Measurements from ENCODE around the genes MUC5AC, TOLLIP, DUSP8, KRTAP5-3 and TNNI2.

- RRBS = 96% methylated on average over 3 of the region's 9 CpGs
CAGE:
- cytosol, long polyA plus RNA = no peak
- long polyA plus RNA = no peak
- nucleus, long polyA plus RNA = no peak
These were observed 18.4 kb downstream of the TSPAN4 start for GRCh38 chr11:861105-861385.

GRCh38 chr11:919037-919707, 6.5 kb upstream of the AP2A2 start:
- RRBS = no CpG with 5 or more reads among the region's 16 CpGs
CAGE:
- cytosol, long polyA plus RNA = no peak
- long polyA plus RNA = no peak
- nucleus, long polyA plus RNA = no peak

DNA sequence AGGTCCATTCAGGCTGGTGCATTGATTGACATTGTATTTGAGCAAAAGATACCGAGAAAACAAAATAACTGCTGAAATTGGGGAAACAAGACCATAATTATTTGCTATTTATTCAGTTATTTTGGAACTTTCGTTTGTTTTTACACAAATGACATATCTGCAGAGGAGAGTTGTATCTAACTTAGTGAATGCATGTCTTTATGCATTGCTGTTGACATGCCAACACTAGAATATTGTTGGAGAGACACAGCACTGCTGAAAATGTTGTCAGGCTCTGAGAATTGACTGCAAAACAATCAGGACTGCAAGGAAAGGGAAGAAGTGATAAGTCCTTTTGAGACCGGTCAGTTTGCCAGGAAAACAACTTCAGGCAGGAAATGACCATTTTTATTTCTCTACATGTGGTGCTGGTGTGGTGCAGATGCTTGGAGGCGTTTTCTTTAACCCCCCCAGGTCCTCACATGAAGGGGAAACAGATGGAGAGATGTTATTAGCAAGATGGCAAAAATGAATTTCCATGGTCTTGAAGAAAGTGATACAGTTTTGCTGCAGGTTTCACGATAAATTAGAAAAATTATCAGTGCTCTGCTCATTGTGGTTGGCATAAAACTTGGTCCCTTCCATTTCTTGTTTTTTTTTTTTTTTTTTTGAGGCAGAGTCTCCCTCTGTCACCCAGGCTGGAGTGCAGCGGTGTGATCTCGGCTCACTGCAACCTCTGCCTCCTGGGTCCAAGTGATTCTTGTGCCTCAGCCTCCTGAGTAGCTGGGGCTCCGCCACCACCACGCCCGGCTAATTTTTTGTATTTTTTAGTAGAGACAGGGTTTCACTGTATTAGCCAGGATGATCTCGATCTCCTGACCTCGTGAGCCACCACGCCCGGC, 5.7 kb downstream of the AP2A2 start:
- RRBS = no CpG with 5 or more reads among the region's 14 CpGs
CAGE:
- cytosol, long polyA plus RNA = no peak
- long polyA plus RNA = no peak
- nucleus, long polyA plus RNA = no peak

- RRBS = no CpG with 5 or more reads among the region's 28 CpGs
CAGE:
- cytosol, long polyA plus RNA = no peak
- long polyA plus RNA = no peak
- nucleus, long polyA plus RNA = no peak
These were observed 44.7 kb downstream of the AP2A2 start for GRCh38 chr11:970258-970867.

GRCh38 chr11:1000052-1000367, 36.5 kb downstream of the MUC6 start:
- RRBS = no CpG with 5 or more reads among the region's 5 CpGs
CAGE:
- cytosol, long polyA plus RNA = no peak
- long polyA plus RNA = no peak
- nucleus, long polyA plus RNA = no peak

DNA sequence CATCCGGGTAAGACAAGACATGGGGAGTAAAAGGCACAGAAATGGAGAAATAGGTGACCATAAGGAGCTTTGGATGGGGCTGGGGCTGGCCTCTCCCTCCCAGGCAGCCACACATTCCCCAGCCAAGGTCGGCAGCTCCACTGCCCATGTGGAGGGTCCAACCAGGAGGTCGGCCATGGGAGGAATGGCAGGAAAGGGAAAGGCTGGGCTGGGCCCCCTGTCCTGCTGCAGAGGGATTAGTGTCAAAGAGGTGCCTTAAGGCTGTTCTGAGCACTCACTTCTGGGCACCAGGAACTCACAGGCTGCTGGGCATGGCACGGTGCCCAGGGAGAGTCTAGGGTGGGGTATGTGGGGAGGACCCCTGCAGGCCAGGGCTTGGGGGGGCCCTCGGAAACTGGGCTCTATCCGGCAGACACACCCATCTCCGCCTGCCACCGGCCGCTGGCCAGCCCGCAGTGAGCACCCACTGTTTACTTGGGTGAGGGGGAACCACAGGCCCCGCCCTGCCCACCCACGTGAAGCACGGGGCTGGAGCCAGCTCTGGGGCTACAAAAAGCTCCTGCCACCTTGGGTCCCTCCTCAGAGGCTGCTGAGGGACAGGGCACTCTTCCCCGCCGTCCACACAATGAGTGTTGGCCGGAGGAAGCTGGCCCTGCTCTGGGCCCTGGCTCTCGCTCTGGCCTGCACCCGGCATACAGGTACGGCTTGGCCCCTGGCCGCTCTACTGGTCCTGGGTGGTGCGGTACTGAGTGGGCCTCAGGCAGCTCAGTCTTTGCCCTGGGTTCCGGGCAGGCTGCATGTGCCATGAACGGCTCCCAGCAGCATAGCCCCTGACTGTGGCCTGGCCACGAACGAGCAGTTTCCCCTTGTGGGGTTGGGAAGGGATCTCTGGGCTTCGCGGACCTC, at the start of gene MUC5AC:
Gene MUC5AC (plus strand): TSS at position 579 of the 906 bp plus-strand sequence.
- RRBS = 85% methylated on average over 6 of the region's 27 CpGs
CAGE:
- cytosol, long polyA plus RNA = no peak
- long polyA plus RNA = no peak
- nucleus, long polyA plus RNA = no peak

DNA sequence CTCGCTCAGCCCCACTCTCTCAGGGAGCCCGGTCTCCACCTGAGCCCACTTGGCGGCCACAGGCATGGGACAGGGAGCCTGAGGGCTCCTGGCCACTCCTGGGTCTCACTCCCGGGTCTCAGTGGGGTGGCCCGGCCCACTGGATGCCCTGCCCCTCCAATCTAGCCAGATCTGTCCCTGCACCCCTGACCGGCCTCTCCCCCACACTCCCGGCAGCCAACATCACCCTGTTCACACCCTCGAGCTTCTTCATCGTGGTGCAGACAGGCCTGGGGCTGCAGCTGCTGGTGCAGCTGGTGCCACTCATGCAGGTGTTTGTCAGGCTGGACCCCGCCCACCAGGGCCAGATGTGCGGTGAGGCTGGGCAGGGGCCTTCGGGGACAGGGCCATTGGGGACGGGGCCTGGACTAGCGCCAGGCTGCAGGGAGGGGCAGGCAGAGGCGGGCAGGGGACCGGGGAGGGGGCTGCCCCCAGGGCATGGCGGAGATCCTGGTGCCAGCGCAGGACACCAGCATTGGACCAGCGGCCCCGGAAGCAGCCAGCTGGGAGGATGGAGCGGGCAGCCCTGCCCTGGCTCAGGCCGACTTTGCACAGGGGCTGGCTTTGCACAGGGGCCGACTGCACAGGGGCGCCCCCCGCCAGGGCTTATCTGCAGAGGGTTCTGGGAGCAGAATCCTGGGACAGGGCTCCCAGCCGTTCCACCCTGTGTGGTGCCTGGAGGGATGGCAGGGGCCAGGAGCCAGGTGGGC, 8.5 kb downstream of the MUC5B start:
- RRBS = 8% methylated on average over 11 of the region's 26 CpGs
CAGE:
- cytosol, long polyA plus RNA = no peak
- long polyA plus RNA = no peak
- nucleus, long polyA plus RNA = no peak

GRCh38 chr11:1237133-1237614, 14.3 kb downstream of the MUC5B start:
- RRBS = 58% methylated on average over 4 of the region's 15 CpGs
CAGE:
- cytosol, long polyA plus RNA = no peak
- long polyA plus RNA = no peak
- nucleus, long polyA plus RNA = no peak

DNA sequence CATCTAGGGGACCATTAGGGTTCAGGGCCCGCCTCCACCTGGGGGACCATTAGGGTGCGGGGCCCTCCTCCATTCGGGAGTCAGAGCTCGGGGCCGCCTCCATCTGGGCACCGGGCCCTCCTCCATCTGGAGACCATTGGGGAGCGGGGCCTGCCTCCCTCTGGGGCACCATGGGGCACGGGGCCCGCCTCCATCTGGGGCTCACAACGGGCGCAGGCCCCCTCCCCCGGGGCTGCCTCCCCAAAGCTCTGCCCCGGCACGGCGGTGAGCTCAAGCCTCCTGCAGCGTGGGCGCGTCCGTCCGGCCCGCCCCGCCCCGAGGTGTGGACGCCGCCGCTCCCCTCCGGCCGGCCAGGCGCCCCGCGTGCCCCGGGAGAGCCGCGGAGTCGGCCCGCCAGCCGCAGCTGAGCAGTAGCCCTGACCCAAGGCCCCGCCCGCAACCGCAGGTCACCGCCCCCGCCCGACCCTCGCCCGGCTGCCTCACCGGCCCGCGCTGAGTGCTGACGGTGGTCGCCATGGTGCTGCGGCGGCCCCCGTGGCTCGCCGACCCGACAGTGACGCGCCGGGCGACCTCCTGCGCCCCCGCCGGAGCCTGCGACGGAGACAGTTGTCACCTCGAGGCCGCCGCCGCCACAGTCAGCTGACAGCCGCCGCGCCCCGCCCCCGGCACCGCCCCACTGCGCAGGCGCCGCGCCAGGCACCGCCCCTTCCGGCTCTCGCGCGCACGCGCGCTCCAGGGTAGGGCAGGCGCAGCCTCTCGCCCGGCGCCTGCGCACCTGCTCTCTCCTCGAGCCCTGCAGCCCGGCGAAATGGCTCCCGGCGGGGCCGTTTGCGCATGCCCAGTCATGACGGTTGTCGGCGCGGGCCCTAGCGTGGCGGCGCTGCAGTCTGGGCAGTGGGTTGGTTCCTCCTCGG, at the start of gene TOLLIP:
Gene TOLLIP (minus strand): TSS at position 650 of the 914 bp plus-strand sequence.
- RRBS = 1% methylated on average over 71 of the region's 107 CpGs
CAGE:
- cytosol, long polyA plus RNA = start-site peak on the minus strand centred at position 639 of the sequence, 51 bp wide, 266 and 340 reads in 2 replicates
- long polyA plus RNA = no peak
- nucleus, long polyA plus RNA = no peak

GRCh38 chr11:1458702-1459676, 27.6 kb downstream of the MOB2 start:
- RRBS = 71% methylated on average over 3 of the region's 26 CpGs
CAGE:
- cytosol, long polyA plus RNA = no peak
- long polyA plus RNA = no peak
- nucleus, long polyA plus RNA = no peak

DNA sequence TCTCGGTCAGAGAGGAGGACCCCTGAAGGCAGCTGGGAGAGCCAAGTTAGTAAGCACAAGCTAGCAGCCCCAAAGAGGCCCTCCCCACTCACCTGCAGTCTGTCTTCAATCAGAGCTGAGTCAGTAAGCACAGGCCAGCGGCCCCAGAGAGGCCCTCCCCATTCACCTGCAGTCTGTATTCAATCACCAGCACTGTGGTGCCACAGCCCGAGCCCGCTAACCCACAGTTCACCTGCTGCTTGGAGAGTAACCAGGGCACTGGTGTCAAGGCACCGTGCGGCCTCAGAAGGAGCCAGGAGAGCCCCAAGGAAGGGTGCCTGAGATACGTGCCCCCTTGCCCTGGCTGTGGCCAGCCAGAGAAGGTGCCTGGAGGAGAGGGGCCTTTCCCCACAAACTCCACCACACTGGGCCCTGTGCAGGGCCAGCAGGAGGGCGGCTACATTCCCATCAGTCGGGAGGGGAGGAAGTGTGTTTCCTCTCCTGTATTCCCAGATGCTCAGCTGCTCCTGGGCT, 36.7 kb downstream of the DUSP8 start:
- RRBS = no CpG with 5 or more reads among the region's 9 CpGs
CAGE:
- cytosol, long polyA plus RNA = no peak
- long polyA plus RNA = no peak
- nucleus, long polyA plus RNA = no peak

GRCh38 chr11:1563816-1564350, 8.2 kb downstream of the DUSP8 start:
- RRBS = no CpG with 5 or more reads among the region's 19 CpGs
CAGE:
- cytosol, long polyA plus RNA = no peak
- long polyA plus RNA = no peak
- nucleus, long polyA plus RNA = no peak

DNA sequence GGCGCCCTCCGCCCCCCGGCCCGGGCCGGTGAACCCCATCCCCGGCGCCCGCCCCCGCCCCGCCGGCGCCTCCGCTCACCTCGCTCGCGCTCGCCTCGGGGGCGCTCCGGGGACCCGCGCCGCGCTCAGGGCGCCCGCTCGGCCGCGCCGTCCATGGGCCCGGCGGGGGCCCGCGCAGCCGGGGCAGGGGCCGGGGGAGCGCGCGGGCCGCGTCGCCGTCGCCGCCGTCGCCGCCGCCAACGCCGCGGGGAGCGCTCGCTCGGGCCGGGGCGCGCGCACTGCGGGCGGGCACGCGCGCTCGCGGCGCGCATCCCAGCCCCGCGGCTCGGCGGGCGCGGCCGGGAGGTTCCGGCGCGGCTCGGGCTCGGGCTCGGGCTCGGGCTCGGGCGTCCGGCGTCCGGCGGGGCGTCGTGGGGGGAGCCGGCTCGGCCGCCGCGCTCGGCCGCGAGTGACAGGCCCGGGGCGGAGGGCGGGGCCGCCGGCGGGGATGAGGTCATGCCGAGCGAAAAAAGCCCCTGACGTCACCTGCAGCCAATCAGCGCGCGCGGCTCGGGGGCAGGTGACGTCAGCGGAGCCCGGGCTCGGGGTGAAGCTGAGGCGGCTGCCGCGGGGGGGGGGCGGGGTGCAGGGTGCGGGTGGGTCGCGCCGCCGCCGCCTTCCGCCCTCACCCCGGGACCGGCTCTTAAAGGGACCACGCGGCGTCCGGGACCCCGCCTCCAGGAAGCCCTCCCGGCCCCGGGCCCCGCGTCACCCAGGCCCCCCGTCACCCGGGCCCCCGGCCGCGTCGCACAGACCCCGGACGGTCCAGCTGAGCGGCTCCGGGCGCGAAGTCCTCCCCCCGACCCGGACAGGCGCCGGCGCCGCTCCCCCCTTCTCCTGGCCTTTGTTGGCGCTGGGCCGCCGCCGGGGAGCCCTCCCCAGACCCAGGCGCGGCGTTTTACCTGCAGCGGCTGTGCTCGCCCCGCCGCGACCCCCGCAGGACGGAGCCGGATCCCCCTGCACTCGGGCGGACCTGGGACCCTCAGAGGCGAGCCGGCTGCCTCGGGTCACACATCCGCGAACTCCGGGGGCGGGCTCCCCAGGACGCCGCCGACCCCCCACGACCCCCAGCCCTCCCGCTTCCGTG, at the start of gene DUSP8:
Gene DUSP8 (minus strand): TSS at position 450 of the 1,126 bp plus-strand sequence.
- RRBS = 1% methylated on average over 116 of the region's 186 CpGs
CAGE:
- cytosol, long polyA plus RNA = no peak
- long polyA plus RNA = no peak
- nucleus, long polyA plus RNA = no peak

- RRBS = no CpG with 5 or more reads among the region's 4 CpGs
CAGE:
- cytosol, long polyA plus RNA = no peak
- long polyA plus RNA = no peak
- nucleus, long polyA plus RNA = no peak
These were observed at the start of gene KRTAP5-3 for GRCh38 chr11:1608397-1608725. Gene KRTAP5-3 (minus strand): TSS chr11:1608463.

DNA sequence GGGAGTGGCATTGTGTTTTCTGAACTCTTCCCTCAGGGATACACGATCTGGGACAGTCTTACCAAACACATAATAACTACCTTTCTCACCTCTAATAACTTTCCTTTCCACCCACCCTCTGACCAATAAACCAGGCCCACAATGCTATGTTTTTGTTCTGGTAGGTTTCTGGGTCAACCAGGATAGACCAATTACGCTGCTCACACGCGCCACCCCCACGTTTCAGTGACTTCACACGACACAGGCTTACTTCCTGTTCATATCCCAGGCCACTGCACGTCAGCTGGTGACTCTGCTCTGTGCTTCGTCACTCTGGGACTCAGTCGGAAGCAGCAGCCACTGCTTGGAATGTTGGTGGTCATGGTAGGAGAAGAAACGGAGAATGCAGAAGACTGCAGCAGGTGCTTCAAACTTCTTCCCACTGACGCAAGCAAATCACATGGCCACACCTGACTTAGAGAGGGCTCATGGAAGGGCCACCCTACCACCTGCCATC, 2.4 kb downstream of the KRTAP5-4 start:
- RRBS = no CpG with 5 or more reads among the region's 11 CpGs
CAGE:
- cytosol, long polyA plus RNA = no peak
- long polyA plus RNA = no peak
- nucleus, long polyA plus RNA = no peak

DNA sequence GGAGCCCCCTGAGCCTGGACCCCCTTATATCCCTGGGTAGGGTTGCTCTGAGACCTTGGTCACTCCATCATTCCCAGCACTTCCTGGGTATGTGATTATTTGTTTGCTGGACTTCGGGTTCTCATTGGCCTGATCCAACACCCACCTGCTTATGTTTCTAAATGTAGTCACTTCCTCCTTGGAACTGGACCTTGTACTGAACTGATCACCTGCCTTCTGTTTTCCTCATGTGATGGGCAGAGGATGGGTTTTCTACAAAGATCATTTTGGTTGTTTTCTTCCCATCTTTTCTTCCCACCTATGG, 168 bp upstream of the KRTAP5-4 start:
- RRBS = no CpG with 5 or more reads among the region's 1 CpG
CAGE:
- cytosol, long polyA plus RNA = no peak
- long polyA plus RNA = no peak
- nucleus, long polyA plus RNA = no peak

DNA sequence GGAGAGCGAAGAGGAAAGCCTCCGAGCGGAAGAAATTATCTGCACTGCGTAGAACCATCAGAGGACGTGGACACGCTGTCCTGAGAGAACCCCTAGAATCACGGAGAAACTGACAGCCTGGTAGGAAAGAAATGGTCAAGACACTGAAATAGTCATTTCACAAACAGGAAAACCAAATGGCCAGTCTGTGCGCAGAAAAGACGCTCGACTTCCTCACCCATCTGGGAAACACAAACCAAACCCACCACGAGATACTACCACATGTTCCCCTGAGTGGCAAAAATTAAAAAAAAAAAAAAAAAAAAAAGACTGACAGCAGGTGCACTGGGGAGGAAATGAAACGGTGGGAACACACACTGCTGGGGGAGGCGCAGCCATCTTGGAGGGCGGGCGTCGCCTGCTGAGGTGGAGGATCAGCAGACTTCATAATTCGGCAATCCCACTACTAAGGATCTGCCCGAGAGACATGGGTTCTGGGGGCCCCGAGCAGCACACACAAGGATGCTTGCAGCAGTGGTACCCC, 21.3 kb downstream of the IFITM10 start:
- RRBS = no CpG with 5 or more reads among the region's 19 CpGs
CAGE:
- cytosol, long polyA plus RNA = no peak
- long polyA plus RNA = no peak
- nucleus, long polyA plus RNA = no peak

DNA sequence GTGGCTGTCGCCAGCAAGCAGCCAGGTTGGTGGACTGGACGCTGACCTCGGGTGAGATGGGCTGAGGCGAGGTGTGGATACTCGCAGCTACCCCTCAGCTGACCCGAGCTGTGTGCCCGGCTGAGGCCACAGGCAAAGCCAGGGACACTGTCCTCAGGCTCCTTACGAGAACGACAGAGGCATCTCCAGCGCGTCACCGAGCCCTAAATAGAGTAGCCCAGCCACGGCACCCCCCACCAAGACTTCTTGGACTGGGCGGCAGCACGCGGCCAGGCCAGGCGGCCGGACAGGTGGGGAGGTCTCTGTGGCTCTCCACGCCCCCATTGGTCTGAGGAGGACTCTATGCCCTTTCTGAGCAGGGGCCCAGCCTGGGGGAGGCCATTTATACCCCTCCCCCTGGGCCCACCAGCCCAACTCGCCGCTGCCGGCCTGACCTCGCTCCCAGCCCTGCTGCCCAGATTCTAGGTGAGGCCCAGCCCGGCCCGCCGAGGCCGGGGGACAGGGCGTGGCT, at the start of gene TNNI2:
Gene TNNI2 (plus strand): TSS at position 413 of the 511 bp plus-strand sequence.
- RRBS = 94% methylated on average over 5 of the region's 28 CpGs
CAGE:
- cytosol, long polyA plus RNA = no peak
- long polyA plus RNA = no peak
- nucleus, long polyA plus RNA = no peak

- RRBS = 69% methylated on average over 7 of the region's 32 CpGs
CAGE:
- cytosol, long polyA plus RNA = no peak
- long polyA plus RNA = no peak
- nucleus, long polyA plus RNA = no peak
These were observed 1.0 kb downstream of the LSP1 start for GRCh38 chr11:1853571-1854614.

- RRBS = 65% methylated on average over 4 of the region's 27 CpGs
CAGE:
- cytosol, long polyA plus RNA = no peak
- long polyA plus RNA = no peak
- nucleus, long polyA plus RNA = no peak
These were observed 2.0 kb downstream of the LSP1 start for GRCh38 chr11:1854615-1855649.